Peritoneum (tissue), 1 donor: ENCODE measurements around the genes TXNDC16 and PSMC6.

DNA sequence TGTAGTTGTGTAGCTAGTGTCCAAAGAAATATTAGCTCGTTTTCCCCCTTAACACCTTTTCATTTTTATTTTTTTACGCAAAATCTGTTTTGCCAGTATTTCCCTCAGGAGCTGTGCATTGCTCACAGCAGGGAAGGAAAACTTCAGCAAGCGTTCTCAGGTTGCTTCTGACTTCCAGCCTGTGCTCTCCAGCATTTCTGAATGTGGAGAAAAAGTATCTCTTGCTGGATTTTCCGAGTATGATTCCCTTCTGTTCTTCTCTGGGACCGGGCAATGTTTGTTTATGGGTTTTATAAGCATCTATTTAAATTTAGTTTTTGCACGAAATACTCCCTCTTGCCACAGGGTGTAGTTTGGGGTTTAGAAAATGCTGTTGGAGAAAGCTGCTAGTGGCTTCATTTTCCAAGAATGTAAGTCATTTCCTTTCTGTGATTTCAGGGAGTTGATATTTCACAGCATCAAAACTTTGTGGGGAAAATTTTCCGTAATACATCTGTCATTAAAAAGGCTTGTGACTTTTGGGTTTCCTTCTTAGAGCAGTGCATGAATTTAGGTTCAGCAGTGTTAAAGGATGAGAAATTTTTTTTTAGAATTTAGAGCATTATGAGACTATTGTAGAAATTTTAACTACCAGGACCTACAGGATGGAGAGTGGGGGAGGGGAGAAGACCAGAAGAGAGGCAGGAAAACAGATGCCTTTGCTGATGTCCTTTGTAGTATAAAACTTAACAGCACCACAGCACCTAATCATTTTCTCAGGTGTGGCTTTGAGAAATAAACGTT lies 1.4 kb downstream of the FRMD6 start:
- PRO-cap: no peak

GRCh38 chr14:51660196-51661063 lies 8.7 kb downstream of the FRMD6 start:
- PRO-cap: no peak

DNA sequence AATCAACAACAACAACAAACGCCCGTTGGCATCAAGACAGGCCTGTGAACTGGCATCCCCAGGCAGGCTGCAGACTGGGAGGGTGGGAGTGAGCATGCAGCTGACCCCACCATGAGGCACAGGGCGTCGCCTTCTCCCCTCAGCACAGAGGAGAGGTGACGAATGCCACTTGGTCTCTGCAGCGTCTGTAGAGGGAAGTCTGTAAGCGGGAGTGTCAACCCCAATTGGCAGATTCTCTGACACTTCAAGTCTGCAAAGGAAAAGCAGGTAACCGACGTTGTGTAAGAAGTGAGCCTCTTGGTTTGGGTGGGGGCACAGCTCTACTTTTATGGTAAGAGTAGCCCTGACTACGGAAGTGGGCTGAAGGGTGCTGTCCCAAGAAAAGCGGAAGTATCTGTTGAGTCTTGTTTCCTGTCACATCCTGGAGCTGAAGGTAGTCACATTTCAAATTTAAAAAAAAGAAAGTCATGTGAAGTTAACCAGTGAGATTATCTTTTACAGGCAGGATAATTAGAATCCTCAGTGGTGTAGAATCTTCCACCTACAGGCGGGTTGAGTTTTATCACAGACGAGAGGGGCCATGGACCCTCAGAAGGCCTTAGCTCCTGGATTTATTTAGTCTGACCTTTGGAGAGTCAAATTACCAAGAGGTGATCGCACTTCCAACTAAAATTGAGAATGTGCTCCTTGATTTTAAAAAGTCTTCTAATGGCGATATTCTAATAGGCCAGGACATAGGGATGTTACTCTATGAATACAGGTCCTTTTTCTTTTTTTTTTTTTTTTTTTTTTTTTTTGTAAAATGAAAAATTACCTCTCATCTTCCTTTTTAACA lies 13.1 kb upstream of the GNG2 start:
- PRO-cap: no peak

DNA sequence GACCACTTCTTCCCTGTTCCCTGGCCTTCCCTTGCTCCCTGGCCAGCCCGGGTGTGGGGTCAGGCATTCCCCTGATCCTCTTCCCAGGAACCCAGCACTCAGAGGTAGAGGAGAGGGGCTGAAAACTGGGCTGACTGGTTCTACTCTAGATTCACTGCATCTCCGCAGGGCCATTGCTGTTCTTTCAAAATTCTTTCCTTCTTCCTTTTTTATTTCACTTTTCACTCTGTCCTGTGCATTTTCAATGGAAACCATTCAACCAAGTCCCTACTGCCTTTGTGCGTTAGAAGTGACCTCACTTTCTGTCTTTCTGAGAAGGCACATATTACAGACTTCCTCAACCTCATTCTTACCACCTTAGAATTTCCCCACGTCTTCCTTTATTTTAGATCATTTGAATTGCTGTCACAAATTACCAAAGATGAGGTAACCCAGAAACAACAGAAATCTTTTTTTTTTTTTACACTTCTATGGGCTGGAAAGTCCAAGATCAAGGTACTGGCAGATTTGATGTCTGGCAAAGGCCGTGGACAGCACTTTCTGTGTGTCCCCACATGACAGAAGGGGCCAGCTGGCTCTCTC lies 5.8 kb downstream of the GNG2 start:
- PRO-cap: no peak

- PRO-cap: no peak
Observed at GRCh38 chr14:51905587-51906148, 45.3 kb downstream of the GNG2 start.

DNA sequence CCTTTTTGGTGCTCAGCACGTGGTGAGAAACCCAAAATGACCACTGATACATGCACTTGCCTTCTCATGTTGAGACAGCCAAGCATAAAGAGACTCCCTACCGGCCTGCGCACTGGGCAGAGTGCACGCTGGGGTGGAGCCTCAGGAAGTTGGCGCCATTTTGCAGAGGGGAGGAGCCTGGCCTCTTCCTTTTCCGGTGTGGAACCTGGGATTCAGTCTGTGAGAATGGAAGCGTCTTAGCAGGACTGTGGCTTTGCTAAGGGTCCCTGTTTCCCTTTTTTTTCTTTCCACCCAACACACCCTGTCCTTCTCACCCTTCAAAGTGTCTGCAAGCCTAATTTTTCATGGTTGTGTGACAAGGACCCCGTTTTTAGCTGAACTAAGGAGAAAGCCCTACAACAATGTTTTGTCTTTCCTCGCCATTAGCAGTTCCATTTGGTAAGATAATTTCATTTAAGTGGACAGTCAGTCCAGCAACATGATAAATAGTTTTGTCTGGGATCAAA lies 62.8 kb upstream of the RTRAF start:
- PRO-cap: no peak

DNA sequence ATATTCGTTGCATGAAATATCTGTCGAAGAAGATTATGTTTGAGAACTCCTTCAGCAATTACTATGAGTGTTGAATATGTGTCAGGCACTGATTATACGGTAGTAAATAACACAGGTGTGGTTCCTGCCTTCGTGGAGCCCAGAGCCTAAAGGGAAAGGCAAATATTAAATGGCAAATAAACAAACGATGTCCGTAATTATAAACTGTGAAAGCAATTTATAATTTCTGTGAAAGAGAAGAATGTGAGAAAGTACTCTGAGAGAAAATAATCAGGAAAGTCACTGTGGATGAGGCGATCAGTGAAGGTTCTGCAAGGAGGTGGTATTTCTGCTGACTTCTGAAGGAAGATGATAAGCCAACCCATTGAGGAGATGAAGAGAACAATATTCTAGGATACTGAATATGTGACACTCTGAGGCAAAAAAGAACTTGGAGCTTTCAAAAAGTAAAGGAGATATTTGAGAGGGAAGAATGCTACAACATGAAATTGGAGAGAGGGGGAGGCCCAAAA lies 27.9 kb upstream of the RTRAF start:
- PRO-cap: no peak

DNA sequence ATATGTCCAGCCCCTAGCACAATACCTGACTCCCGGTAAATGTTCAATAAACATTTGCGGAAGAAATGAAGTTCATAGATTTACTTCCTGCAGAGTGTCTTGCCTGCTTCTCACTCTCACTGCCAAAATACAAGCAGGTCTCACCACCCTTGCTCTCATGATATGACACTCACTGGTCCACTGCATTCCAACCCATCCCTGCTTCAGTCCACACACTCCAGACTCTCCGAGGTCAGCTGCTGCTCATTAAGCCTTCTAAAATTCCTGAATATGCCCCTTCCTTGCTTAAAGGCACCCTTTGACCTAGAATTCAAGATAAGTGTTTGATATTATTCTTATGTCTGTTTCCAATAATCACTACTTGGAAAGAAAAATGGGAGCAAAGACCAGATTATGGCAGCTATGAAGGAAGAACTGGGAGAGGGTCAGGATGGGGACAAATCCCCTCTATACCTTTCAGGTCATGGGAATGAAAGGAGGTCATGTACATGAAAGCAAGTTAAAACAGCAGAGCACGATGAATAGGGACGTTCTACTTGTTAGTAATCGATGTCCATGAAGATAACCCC lies 10.4 kb upstream of the NID2 start:
- PRO-cap: no peak

- PRO-cap: no peak
Observed at GRCh38 chr14:52122832-52123205, 54.0 kb upstream of the NID2 start.

GRCh38 chr14:52551472-52552604 lies at the start of gene TXNDC16:
TSS of gene TXNDC16 (minus strand) at chr14:52552505.
- PRO-cap: unidirectional peak, minus-strand start at chr14:52552505

- PRO-cap: no peak
Observed at GRCh38 chr14:52695012-52695473, 315 bp downstream of the ERO1A start.

DNA sequence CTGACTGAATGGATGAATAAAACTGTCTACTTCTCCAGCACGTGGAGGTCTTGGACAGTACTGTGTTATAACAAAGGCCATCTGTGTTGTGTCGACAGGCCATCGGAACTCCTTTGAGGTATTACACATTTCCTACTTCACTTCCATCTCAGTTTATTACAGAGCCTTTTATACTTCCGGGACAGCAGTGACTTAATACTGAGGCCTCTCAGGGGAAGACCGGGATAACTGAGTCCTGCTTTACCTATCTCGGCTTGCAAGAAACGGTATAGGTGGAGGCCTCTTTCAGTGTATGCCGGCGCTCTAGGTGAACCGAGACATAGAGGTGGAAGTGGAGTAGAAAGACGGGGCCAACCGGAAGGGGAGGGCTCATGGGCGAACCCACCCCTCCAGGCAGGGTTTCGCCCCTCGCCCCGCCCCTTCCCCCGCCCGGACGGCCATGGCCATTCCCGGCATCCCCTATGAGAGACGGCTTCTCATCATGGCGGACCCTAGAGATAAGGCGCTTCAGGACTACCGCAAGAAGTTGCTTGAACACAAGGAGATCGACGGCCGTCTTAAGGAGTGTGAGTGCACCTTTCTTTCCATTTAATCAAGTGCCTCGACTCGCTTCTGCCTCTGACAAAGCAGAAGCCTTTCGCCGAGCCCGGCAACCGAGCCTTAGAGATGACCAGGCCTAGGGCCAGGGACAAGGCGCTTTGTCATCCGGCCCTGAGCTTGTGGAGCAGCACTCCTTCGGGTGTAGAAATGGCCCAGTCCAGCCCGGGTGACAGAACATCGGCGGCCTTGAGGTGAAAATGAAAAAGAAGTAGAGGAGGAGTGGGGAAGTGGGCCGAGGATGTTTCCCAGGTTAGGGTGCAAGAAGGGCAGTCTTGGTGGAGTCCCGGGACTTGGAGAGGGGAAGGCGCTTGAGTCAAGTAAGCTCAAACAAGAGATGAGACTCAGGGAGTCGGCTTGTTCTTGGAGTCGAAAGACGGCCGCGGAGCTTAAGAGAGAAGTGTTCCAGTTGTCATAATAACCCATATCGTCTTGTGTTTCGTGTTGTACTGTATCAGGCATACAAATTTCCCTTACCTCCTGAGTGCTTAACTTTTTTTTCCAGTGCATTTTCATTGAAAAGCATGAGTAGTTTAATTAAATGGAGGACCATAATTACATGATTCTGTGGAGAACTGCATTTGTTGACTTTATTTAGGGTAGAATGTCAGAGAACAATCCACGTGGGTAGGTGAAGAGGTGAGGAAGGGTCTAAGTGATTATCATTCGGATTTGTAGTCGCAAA lies at the start of gene PSMC6:
Gene PSMC6, plus strand, starts transcription at position 462 of the 1,282 bp plus-strand sequence.
- PRO-cap: no peak

DNA sequence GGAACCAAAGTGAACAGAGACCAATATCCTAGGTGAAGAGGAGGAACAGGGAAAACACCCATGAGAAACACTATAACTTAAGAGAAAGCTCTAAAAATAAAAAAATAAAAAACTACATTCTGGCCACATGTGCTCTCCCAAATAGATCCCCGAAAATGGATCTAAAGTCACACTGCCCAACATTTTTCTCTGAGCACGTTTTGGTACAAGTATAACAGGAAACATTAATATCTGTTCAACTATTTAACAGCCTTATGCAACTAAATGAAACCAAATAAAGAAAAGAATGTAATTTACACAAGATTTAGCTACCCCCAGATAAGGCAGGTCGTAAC lies 31.1 kb downstream of the FERMT2 start:
- PRO-cap: no peak

DNA sequence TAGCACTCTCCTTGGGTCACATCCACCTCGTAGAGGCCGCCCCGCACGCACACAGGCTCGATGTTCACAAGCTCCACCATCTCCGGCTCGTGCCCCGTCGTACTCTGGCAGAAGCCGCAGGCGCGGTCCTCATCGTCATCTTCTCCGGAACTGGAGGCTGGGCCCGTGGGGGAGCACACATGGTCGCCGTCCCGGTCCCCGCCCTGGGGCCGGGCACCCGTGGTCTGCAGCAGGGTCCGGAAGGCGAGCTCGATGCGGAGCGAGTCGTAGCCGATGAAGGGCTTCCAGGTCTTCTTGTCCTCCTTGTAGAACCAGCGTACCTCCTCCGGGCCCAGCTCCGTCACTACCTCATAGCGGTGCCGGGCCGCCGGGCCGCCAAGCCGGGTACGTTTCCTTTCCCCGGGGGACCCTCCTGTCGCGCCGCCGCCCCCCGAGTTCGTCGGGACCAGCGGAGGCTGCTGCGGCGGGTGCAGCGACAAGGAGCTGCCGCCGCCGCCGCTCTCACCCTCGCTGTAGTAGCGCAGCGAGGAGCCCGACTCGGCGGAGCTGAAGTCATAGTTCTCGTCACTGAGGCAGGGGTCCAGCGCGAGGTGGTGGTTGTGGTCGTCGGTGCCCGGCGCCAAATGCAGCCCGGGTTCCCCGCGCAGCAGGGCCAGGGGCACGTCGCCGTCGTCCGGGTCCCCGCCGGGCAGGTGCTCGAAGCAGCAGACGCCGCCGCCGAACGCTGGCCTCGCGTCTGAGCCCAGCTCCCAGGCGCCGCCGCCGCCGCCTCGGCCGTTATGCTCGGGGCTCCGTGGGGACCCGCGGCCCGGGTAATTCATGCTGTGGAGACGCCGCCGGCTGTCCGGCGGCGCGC lies 617 bp downstream of the DDHD1 start:
- PRO-cap: no peak

DNA sequence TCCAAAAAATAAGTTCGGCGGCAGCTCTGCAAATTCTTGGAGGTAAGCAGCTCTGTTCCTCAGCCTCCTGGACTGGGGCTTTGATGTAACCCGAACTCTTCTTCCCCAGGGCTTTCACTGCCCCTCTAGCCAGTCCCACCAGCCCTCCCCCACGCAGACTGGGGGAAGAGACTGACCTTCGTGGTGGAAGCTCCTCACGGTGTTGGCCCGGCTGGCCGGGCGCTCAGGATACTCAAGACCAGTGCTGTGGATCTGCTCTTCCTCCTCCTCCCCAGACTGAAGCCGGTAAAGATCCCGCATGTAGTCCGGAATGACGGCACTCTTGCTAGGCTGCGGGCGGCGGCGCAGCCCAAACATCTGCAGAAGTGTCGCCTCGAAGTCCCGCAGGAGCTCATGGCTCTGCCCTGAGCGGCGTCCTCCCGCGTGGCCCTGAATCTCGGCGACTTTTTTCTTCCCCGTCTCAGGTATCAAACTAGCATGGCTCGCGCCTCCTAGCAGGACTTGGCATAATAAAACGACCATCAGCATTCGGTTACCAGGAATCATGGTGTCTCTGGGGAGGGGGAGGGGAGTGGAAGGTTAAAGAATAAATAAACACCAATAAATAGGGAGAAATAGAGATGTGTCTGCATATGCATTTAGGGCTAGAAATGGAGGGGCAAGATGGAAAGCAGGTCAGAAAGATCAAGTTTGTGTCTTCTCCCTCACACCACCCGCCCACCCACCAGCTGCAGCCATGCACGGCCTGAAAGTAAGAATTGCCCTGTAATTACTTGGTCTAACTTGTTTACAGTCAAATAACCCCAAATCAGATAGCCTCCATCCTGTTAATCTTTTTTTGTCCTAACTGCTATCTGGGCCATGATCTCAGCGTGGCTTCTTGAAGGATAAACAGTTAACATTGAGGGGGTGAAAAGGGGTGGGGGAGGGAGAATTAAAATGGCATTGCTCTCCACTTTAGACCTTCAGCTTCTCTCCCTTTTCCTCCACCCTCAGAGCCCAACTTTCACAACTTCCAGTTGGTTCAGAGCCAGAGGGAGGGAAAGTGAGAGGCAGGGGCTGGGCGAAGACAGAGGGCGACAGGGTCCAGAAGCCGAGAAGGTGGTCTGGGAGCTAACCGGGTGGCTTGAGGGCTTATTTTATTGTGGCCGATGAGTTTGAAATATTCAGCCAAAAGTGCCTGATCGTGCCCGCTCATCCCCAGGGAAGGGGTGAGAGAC lies 4.5 kb downstream of the BMP4 start:
- PRO-cap: no peak

GRCh38 chr14:54424130-54424657 lies 17.0 kb downstream of the CNIH1 start:
- PRO-cap: no peak

GRCh38 chr14:54602759-54603377 lies 35.9 kb downstream of the SAMD4A start:
- PRO-cap: no peak

DNA sequence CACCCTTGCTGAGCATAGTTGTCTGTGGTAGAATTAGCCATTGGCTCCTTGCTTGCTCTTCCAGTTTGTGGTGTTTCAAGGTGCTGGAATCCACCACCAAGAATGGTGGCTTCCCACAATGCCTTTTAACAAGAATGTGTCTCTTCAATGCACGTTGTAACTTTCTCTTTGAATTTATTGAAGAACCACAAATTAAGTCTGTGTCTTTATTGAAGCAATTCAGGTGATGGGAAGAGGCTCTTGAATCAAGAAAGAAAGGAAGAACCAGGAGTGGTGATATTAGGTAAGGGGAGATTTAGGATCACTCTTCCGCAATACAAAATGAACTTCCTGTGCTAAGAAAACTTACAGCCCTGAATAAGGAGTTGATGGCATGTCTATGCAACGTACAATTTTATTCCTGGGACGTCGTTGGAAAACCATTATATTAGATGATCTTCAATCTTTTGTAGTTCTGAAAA lies 37.3 kb downstream of the SAMD4A start:
- PRO-cap: no peak

GRCh38 chr14:54642495-54643436 lies 75.8 kb downstream of the SAMD4A start:
- PRO-cap: no peak

DNA sequence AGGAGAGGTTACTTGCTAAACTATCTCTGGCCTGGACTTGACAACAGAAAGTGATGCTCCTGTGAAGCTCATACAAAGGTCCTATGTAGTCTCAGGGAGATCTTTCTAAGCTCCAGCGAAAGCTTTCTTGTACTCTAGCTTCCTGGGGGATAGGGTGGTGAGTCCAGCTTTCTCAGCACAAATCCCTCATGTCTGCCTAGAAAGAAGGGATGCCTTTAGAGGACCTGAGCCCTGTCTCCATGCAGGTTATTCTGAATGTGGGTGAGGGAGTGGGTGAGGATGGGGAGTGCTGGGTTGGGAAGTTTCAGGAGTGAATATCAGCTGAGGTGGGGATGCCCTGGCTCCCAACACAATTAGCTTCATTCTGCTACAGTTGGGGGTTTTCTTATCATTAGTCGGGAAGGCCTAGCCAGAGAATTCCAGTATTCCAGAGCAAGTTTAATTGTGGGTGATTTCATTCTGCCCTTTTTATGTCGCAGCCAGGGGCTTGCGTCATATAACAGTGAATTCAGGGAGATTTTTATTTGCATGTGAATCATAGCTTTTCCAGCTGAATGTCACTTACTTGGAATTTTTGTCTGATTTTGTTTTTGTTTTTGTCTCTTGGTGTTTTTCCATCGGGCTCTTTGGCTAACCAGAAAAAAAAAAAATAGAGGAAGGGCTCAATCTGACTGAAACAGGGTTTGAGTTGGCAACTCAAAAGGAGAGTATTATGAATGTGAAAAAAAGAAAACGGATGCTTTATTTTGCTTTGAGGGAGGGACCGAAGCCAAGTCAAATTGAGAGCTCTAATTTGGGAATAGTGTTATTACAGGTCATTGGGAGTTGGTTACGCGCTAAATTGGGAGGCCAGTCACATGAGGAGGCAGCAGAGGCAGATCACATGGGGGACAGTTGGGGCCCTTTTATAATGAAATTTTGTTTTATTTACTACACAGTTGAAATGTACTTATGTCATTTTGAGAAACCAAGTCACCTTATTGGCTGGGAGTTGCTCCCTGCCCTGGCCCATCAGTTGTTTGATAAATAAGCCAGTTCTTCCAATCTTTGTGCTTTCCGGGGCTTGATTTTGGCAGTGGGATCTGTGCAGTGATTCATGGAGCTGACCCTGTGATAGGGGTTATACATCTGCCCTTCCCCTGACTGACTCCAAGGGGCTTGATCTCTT lies 119.4 kb downstream of the SAMD4A start:
- PRO-cap: no peak